Tongue (tissue), 2 donors: ENCODE results near the genes PLAA, MOB3B, ACO1 and TMEM215.

DNA sequence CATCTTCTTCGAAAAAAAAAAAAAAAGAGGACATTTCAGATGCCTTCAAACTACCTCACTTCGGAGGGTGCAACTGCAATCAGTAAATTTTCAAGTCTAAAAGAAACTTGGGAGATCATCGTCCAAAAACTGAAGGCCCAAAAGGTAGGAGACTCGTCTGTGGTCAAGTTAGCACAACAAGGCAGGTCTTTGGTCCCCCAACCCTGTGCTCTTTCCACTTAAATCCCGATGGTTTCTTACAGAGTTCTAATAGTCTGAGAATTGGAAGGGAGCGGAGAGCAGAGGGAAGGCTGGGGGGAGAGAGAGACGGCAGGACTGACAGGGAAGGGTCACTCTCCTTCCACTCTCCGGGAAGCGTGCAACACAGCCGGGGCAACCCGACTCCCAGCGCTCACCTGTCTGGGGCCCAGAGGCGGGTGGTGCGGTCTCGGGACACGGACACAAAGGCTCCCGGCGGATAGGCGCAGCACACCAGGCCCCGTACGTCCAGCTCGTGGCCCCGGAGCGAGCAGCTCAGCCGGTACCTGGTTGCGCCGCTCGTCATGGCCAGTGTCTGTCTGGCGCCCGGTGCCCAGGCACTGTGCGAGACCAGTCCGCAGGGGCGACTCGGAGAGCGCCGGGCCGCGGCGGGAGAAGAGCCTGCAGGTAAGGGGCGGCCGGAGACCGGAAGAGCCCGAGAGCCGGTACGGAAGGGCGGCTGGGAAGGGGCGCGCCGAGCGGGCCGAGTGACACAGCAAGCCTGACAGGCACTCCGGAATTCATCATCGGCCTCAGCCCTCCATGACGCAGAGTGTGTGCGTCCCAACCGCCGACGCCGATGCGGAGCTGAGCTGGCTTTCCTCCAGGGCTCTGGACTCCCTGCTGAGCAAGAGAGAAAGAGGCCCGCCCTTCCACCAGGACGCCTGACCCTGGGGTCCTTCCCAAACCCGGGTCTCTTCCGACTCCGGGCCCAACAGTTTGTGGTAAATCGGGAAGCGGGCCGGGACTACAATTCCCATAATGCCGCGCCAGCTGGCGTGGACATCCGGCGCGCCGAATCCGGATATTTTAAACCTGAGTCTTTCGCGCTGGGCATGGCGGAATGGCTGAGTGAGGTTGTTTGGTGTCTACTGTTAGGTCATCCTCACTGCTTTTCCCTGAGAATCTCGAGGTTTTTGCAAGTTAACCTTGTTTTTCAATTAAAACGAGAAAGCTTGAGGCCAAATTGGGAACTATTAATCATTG is at the start of gene PLAA:
TSS of gene PLAA (minus strand) at position 741 of the 1,224 bp plus-strand sequence.
- RAMPAGE, long total RNA: no peak

- RAMPAGE, long total RNA: no peak
Measured at GRCh38 chr9:27476242-27476681, 47.8 kb upstream of the IFNK start.

- RAMPAGE, long total RNA: no peak
Measured at GRCh38 chr9:27529475-27530132, at the start of gene MOB3B. Gene MOB3B (minus strand): TSS chr9:27529814.

GRCh38 chr9:27533495-27534513 is 4.2 kb upstream of the MOB3B start:
- RAMPAGE, long total RNA: no peak

GRCh38 chr9:30301207-30302016 is 1088.0 kb upstream of the LINGO2 start:
- RAMPAGE, long total RNA: no peak

DNA sequence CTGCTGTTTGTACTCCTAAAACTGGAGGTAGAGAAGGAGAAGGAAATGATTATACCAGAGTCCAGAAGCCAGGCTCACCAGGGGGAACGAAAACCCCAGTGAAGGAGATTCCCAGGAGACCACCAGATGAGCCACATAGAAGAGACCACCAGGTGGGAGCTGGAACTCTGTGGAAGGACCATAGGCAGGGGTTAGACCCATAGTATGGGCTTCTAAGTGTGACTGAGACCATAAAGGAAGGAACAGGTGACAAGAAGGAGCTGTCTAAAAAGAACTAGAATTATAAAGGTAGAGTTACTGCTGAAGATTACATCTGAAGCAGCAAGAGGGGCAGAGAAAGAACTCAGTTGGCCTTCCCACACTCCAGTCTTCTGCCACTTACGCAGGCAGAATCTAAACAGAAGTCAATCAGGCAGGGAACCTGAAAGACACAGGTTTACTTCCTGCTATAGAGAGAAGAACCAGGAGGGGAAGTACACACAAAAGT is 627.9 kb upstream of the ACO1 start:
- RAMPAGE, long total RNA: no peak

- RAMPAGE, long total RNA: start-site peak on the plus strand at chr9:32384620-32384706, 329 and 22 reads in 2 replicates
Measured at GRCh38 chr9:32383784-32384779, at the start of gene ACO1. Gene ACO1 (plus strand): TSS chr9:32384643.

DNA sequence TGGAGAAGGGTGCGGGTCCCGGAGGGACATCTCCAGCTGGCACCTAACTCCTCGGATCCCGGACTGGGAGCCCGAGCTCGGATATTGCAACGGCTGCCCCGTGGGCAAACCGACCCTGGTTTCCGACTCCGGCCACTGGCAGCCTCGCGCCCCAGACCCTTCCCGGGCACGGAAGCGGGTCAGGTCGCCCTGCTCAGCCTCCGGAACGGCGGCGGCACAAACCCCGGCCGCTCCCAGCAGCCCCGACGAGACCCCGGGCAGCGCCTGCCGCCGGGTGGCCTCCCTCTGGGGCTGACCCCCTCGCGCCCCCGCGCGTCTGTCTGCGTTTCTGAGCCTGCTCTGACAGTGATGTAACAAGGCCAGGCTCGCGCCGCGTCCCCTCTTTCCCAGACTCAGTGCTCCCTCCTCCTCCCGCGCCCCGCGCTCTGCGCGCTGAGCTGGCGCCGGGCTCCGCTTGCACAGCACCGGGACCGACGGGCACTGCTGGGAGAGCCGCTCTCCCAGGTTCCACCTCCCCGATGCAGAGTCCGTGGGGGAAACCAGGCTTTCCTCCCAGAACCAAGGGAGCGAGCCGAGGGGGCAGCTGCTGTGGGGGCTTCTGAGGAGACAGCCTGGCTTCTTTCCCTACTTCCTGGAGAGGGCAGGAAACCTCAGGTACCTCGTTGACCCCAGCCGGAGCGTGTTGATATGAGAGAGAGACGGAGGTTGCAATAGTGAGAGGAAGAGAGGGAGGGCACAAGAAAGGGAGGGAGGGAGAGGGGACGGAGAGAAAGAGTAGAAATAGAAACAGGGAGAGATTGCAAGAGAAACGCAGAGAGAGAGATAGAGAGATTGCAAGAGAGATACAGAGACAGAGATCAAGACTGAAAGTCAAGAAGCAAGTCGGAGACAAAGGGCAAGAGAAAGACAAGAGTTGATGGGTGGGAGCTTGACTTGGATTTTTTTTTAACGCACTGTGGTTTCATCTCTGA is at the start of gene TMEM215:
TSS of gene TMEM215 (plus strand) at position 389 of the 971 bp plus-strand sequence.
- RAMPAGE, long total RNA: no peak

GRCh38 chr9:33028891-33030240 is 4.3 kb downstream of the DNAJA1 start:
- RAMPAGE, long total RNA: no peak

DNA sequence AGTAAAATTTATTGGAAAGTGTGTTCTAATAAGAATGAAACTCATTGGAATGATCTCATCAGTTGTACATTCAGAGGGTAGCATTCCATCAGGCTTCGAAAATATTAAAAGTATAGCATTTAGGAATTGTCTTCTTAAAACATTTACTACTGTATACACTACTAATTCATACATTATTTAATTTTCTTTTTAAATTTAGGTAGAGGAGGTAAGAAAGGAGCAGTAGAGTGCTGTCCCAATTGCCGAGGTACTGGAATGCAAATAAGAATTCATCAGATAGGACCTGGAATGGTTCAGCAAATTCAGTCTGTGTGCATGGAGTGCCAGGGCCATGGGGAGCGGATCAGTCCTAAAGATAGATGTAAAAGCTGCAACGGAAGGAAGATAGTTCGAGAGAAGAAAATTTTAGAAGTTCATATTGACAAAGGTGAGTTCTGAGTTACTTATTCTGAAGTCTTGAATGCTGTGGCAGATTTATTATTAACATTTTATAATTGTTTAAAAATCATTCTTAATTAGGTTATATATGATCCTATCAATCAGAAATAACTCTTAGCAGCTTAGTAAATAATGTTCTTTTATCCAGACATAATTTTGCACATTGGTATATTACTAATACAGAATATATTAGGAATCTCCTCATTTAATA is 5.3 kb downstream of the DNAJA1 start:
- RAMPAGE, long total RNA: no peak

GRCh38 chr9:33135536-33136075 is 31.5 kb downstream of the B4GALT1 start:
- RAMPAGE, long total RNA: no peak

- RAMPAGE, long total RNA: no peak
Measured at GRCh38 chr9:33136714-33137910, 30.0 kb downstream of the B4GALT1 start.

GRCh38 chr9:33160888-33162167 is 5.8 kb downstream of the B4GALT1 start:
- RAMPAGE, long total RNA: no peak

DNA sequence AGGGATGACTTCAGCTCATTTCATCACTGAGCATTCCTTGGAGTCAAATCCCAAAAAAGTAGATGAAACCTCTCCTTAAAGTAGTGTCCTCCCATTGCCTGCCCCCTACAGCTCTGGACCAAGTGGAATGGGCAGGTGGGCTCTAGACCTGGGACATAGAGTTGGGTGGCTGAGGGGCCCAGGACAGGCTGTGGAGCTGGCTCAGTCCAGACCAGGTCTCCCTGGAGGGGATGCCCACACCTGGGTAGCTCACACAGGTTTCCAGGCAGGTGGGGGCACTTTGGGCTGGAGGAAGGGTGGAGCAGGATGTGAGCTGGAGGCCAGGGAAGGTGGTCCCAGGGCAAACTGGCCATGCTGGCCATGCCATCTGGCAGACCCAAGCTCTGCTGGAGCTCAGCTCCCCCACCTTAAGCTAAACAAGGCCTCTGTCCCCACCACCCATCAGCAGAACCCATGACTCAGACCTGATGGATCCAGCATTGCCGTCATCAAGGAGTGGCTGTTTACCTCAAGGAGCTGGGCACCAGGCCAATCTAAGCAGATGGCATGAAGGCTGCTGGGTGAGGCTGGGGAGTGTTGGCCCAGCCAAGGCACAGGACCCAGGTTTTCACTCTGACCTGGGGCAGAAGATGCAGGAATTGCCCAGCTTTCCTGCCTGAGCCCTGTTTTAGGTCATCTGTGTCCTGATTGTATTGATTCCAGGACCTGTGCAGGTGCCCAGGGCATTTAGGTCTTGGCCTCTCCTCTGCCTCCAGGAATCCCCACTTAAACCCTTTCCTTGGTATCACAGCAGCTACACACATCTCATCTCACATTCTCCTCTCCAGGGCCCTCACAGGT is 6.1 kb upstream of the SPINK4 start:
- RAMPAGE, long total RNA: no peak

DNA sequence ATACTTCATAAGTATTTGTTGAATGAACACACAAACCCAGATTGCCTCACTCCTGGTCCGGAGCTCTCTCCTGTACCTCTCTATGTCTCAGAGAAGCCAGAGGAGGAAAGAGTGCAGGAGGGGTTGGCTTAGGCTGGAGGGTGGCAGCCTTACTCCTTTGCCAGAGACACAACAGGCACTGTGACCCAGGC is 5.0 kb upstream of the SPINK4 start:
- RAMPAGE, long total RNA: no peak

DNA sequence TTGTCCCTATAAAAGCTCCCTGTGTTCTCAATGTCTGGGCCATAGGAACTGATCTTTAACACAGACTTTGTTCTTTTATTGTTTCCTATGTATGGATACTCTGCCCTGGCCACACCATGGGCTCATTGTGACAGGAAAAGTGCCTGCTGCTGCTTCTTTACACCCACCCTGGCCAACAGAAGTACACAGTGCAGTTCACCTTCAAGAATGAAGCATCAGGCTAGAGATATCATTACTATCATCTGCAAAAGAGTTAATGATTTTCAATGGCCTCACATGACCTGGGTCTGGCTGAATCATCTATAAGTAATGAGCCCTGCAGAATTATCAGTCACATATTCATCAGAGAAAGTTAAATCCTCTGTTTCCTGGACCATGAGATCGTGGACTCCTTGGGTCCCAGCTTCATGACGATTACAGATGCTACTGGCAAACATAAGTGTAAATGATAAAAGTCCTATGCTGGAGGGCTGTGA is 8.3 kb downstream of the BAG1 start:
- RAMPAGE, long total RNA: no peak

DNA sequence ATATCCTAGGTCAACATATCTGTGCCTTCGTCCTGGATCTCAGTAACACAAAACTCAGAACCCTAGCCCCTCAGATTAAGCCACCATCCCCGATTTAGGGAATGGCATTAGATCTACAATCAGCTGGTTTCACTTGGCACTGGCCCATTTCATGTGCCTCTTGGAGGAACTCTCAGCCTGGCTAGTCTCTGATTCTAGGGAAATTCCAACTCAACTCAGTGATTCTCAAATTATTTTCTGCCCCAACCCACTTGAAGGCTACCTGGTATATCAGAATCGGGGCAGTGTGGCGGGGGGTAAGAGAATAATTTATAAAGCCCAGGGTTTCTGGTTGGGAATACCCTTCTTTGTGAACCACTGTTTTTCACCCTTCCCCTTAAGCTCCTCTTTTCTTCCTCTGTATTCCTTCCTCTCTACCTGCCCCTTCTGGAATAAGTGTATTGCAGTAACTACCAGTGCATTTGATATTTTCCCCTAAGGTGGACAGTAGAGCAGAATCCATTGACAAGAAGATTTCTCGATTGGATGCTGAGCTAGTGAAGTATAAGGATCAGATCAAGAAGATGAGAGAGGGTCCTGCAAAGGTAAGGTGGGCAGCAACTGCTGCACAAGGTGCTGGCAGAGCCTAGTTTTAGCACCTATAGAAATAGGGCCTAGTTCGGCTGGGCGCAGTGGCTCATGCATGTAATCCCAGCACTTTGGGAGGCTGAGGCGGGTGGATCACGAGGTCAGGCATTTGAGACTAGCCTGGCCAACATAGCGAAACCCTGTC is 868 bp downstream of the CHMP5 start:
- RAMPAGE, long total RNA: no peak

DNA sequence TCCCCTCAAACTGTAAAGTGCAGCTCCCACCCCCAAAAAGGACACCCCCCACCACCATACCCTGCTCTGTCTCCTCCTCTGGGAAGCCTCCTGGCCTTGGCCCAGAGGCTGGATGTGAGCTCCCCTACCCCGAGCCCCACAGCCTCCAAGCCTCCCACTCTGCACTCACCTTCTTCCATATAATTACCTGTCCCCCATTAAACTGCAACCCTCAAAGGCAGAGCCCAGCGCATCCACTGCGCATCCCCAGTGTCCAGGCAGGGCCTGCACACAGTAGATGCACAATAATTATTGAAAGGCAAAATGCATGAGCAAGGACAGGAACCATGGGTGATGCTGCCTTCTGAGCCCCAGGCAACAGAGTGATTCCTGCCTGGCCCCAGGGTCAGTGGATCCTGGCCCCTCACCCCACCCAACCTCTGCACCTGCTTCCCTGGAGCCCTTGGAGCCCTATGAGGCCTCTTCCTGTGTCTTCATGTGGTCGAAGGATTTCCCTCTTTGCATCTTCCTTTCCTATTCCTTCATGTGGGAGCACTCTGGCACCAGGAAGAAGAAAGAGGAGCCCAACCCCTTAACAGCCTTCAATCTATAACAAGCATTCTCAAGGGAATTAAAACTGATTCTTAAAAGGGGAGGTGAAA is 18.5 kb downstream of the AQP7 start:
- RAMPAGE, long total RNA: no peak

- RAMPAGE, long total RNA: no peak
Measured at GRCh38 chr9:33401059-33401876, 1.1 kb downstream of the AQP7 start.

- RAMPAGE, long total RNA: no peak
Measured at GRCh38 chr9:33620810-33621453, 96.9 kb downstream of the ANKRD18B start.